SK-N-SH (cell line): ENCODE data around the genes HMMR and FBLL1.

GRCh38 chr5:163460448-163461291 lies at the start of gene HMMR:
TSS of gene HMMR (plus strand) at chr5:163460632.
- RRBS: no CpG with 5 or more reads among the region's 29 CpGs
CAGE:
- cytosol, long polyA plus RNA: start-site peak on the plus strand at chr5:163460650-163460664, 43 and 65 reads in 2 replicates
- long polyA plus RNA: start-site peak on the plus strand at chr5:163460632-163460664, 160 and 50 reads in 2 replicates
- nucleus, long polyA plus RNA: start-site peak on the plus strand at chr5:163460632-163460670, 56 and 60 reads in 2 replicates

DNA sequence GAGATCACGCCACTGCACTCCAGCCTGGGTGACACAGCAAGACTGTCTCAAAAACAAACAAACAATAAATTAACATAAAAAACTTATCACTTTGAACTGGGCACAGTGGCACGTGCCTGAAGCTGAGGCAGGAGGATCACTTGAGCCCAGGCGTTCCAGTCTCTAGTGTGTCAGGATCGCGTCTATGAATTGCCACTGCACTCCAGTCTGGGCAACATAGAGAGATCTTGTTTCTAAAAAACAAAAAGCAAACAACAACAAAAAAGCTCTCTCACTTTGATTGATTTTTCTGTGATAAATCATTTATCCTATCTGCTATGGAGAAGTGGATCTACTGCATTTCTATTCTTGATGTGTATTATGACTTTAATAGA lies 236.3 kb downstream of the MAT2B start:
- RRBS: no CpG with 5 or more reads among the region's 5 CpGs
CAGE:
- cytosol, long polyA plus RNA: no peak
- long polyA plus RNA: no peak
- nucleus, long polyA plus RNA: no peak

DNA sequence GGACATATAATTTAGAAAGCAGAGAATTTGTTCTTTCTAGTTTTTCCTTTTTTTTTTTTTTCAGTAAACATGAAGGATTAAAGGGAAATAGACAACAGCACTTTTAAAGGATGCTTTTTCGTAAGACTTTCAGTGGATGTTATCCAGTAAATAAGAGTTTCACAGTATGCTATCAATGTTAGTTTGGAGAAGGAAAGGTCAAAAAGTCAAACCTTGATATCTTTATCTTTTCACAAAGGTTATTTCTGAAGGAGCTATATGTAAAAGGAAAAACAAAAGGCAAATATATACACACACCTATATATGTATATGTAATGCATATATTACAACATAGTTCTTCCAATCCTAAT lies 645.9 kb upstream of the WWC1 start:
- RRBS: no CpG with 5 or more reads among the region's 1 CpG
CAGE:
- cytosol, long polyA plus RNA: no peak
- long polyA plus RNA: no peak
- nucleus, long polyA plus RNA: no peak

DNA sequence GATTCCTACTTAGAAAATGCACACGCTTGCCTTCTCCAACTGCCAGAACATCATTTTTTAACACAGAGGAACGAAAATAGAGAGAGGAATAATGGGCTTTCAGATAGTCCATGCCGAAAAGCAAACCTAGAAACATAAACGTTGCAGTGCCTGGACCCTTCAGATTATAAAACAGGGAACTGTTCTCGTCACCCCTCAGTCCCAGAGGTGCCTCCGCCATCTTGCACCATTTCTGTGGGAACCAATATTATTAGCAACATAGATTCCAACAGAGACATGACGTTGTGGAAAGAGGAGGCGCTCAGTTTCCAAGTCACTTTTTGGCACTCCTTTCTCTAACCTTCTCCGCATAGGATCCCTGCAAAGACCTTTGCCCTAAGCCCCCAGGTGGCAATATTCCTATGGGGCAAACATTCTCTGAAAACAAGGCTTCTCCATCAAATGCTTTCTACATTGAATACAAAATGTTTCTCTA lies 501.0 kb upstream of the WWC1 start:
- RRBS: no CpG with 5 or more reads among the region's 9 CpGs
CAGE:
- cytosol, long polyA plus RNA: no peak
- long polyA plus RNA: no peak
- nucleus, long polyA plus RNA: no peak

DNA sequence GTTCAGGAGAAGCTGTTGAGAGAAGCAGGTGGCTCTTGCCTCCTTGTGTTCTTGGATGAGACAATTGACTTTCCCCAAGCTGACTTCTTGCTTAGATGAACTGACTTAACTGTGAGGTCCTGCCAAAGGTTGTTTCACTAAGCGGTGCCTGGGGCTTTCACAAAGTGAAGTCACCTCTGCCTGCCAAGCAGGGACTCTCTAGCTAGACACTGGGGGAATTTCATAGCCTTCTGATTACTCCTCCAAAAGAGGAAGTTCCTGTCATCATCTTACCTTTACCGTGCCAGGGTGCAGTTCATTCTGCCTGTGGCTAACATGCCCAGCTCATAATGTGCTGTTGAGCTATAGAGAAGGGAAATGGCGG lies 472.1 kb upstream of the WWC1 start:
- RRBS: no CpG with 5 or more reads among the region's 3 CpGs
CAGE:
- cytosol, long polyA plus RNA: no peak
- long polyA plus RNA: no peak
- nucleus, long polyA plus RNA: no peak

DNA sequence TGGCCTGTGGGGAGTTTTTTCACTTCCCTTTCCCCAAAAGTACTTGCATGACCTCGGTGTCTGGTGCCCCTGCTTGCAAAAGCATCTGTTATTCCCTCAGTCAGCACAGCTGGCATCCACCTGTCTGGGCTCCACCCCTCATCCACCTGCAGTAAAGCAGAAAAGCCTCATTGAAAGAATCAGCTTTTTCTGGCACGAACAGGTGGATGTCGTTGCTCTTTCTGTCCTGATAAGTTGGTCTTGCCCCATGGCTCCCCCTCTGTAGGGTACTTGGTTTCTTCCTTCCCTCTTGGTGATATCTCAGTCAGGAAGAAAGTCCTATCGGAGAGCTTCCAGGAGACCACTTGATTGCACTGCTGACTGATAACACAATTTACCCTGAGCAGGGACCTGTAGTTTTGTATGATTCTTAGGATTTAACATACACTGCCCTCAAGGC lies 37.4 kb downstream of the WWC1 start:
- RRBS: no CpG with 5 or more reads among the region's 4 CpGs
CAGE:
- cytosol, long polyA plus RNA: no peak
- long polyA plus RNA: no peak
- nucleus, long polyA plus RNA: no peak

GRCh38 chr5:168334560-168335251 lies 43.3 kb downstream of the WWC1 start:
- RRBS: no CpG with 5 or more reads among the region's 5 CpGs
CAGE:
- cytosol, long polyA plus RNA: no peak
- long polyA plus RNA: no peak
- nucleus, long polyA plus RNA: no peak

DNA sequence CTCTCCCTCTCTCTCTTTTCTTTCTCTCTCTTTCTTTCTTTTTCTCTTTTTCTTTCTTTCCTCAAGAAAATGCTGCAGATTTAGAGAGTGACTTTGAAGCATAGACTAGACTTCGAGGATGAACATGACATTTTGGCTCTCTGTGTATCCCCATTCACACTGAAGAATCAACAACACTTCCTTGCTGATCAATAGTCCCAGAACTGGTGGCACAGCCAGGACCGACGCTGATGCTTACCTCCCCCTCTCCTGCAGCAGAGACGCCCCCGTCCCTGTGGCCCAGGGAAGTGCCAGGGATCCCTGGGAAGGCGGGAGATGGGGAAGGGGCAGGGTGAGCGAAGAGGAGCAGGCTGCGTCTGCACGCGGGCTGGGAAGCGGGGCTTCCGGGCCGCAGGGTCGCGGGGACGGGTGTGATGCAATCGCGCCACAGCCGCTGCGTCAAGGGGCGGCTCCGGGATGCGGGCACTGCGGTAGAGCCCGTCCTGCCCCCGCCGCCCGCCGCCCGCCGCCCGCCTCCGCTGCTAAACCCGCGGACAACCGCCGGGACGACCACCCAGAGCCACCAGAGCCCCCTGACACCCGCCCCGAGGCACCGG lies at the start of gene FBLL1:
TSS of gene FBLL1 (plus strand) at position 427 of the 596 bp plus-strand sequence.
- RRBS: 4% methylated on average over 19 of the region's 41 CpGs
CAGE:
- cytosol, long polyA plus RNA: no peak
- long polyA plus RNA: no peak
- nucleus, long polyA plus RNA: no peak

- RRBS: no CpG with 5 or more reads among the region's 3 CpGs
CAGE:
- cytosol, long polyA plus RNA: no peak
- long polyA plus RNA: no peak
- nucleus, long polyA plus RNA: no peak
Measured at GRCh38 chr5:168600362-168600819, 21.2 kb upstream of the PANK3 start.

DNA sequence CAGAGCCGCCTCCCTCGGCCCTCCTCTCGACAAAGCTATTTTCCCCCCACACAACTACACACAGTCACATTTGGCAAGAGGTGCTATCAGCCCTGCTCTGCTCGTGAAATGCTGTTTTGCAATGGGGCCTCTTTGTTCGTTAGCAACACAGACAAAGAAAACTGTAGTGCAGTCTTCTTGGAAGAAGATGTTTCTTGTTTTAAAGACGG lies 14.3 kb downstream of the SLIT3 start:
- RRBS: no CpG with 5 or more reads among the region's 6 CpGs
CAGE:
- cytosol, long polyA plus RNA: no peak
- long polyA plus RNA: no peak
- nucleus, long polyA plus RNA: no peak

- RRBS: no CpG with 5 or more reads among the region's 17 CpGs
CAGE:
- cytosol, long polyA plus RNA: no peak
- long polyA plus RNA: no peak
- nucleus, long polyA plus RNA: no peak
Measured at GRCh38 chr5:169637595-169638275, 660 bp downstream of the DOCK2 start.

DNA sequence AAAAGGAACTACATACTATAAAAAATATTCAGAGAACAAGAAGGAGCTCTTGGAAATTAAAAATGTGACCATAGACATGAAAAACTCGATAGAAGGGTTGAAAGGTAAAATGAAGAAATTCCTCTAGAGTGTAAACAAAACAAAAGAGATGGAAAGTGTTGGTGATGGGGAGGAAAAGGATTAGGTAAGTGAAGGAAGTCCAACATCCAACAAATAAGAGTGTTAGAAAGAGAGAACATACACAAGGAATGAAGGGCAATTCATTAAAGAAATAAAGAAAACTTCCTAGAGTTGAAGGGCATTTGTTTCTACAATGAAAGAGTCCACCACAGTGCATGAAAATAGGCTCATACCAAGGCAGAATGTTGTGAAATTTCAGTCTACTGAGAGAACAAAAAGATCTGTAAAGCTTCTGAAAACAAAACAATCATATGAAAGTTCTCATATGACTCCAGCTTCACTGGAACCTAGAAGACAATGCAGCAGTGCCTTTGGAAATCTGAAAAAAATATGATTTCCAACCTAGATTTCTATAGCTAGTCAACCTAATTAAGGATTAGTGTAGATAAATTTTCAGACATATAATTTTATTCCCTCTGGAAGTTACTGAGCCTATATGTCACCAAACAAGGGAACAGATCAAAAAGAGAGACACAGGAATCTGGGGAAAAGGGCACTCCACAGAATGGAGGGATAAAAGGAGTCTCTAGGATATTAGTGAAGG lies 5.7 kb downstream of the C5orf58 start:
- RRBS: no CpG with 5 or more reads among the region's 1 CpG
CAGE:
- cytosol, long polyA plus RNA: no peak
- long polyA plus RNA: no peak
- nucleus, long polyA plus RNA: no peak

DNA sequence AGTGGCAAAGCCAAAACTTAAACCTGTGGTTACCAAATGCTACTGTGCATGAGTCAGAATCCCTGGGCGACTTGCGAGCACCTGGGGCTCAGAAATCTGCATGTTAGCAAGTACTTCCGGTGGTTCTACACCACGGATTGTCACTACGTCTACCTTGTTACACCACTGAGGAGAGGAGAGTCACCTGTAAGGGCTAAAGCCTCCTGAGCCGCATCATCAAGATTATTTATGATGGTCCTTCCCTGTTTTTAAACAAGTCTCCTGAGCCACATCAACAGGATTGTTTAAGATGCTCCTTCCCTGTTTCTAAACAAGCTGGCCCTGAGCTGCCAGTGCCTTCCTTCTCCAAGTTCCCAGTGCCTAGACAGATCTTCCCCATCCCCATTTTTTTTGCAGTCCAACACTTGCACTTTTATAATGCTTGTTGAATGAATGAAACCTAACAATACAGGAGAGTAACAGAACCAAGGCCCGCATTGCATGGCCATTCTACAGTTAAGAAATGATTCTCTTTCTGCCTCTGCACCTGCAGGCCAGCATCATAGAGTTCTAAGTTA lies 21.5 kb downstream of the C5orf58 start:
- RRBS: no CpG with 5 or more reads among the region's 7 CpGs
CAGE:
- cytosol, long polyA plus RNA: no peak
- long polyA plus RNA: no peak
- nucleus, long polyA plus RNA: no peak

GRCh38 chr5:170266758-170267935 lies 30.4 kb downstream of the LCP2 start:
- RRBS: no CpG with 5 or more reads among the region's 21 CpGs
CAGE:
- cytosol, long polyA plus RNA: no peak
- long polyA plus RNA: no peak
- nucleus, long polyA plus RNA: no peak

GRCh38 chr5:170277658-170278347 lies 19.8 kb downstream of the LCP2 start:
- RRBS: no CpG with 5 or more reads among the region's 8 CpGs
CAGE:
- cytosol, long polyA plus RNA: no peak
- long polyA plus RNA: no peak
- nucleus, long polyA plus RNA: no peak

DNA sequence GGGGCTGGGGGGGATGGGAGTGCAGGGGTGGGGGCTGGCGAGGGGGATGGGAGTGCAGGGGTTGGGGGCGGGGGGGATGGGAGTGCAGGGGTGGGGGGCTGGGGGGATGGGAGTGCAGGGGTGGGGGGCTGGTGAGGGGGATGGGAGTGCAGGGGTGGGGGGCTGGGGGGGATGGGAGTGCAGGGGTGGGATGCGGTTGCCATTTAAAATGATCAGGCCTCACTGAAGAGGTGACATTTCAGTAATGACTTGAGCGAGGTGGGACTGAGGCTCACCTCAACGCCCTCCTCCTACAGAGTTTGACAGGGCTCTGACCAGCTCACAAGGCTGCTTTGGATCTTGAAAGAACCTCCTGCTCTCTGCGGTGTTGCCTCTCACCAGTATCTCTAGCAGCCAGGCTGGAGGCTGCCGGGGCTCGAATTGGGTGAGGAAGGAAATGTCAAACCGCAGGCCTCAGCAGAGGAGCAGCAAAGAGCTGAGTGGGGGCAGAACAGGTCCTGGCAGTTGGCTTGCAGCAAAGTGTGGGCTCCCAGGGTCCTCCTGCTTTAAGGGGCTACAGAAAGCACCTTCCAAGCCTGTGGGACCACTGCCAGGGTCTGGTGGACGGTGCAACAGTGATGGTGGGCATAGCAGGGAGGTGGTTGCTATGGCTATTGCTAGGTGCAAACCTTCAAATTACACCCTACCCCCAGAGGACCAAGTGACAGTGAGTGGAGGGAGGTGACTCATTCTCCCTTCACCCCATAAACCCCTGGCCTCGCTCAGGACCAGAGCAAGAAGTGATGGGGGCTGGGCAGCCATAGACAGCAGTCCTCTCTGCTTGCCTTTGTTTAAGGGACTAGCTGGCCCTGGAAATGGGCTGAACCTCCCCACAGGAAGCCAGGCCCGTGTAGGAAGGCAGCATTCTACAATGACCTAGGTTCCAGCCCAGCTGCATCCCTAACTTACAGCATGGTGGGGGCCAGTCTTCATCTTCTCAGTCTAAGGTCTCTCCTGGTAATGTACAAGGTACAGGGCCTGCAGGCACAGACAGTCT lies 18.9 kb downstream of the LCP2 start:
- RRBS: no CpG with 5 or more reads among the region's 12 CpGs
CAGE:
- cytosol, long polyA plus RNA: no peak
- long polyA plus RNA: no peak
- nucleus, long polyA plus RNA: no peak

- RRBS: no CpG with 5 or more reads among the region's 12 CpGs
CAGE:
- cytosol, long polyA plus RNA: no peak
- long polyA plus RNA: no peak
- nucleus, long polyA plus RNA: no peak
Measured at GRCh38 chr5:170307441-170308167, 10.0 kb upstream of the LCP2 start.

- RRBS: 50% methylated on average over 2 of the region's 8 CpGs
CAGE:
- cytosol, long polyA plus RNA: no peak
- long polyA plus RNA: no peak
- nucleus, long polyA plus RNA: no peak
Measured at GRCh38 chr5:170386555-170387144, 2.5 kb downstream of the KCNMB1 start.

GRCh38 chr5:170718643-170718986 lies 64.9 kb upstream of the GABRP start:
- RRBS: no CpG with 5 or more reads among the region's 9 CpGs
CAGE:
- cytosol, long polyA plus RNA: no peak
- long polyA plus RNA: no peak
- nucleus, long polyA plus RNA: no peak

GRCh38 chr5:170752132-170753195 lies 31.1 kb upstream of the GABRP start:
- RRBS: no CpG with 5 or more reads among the region's 11 CpGs
CAGE:
- cytosol, long polyA plus RNA: no peak
- long polyA plus RNA: no peak
- nucleus, long polyA plus RNA: no peak